Lung (tissue), 4 donors: ENCODE results near the gene CD300LG.

DNA sequence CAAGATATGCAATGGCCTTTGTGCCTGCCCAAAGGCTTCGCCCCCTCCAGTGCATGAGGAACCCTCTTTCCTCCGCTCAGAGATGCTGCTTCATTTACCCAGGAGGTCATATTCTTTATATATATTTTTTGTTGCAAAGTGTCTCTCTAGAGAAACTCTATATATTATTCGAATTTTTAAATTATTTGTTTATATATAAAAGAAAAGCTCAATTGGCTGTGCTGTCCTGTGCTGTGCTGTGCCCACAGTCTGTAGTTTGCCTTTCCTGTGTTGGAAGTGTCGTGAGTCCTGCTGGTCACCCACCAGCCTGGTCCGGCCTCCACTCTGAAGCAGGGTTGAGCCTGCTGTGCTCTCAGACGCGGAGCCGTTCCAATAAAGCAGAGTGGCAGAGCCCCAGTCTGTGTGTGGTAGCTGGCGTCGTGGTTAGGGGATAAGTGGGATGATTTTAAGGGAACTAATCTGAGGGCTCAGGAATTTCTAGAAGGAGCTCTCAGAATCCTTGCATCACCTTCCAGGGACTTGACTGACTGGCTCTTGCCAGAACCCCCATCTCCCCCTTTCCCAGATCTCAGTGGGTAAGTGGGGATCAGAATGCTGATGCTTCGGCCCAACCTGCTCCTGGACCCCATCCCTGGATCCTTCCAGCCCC is 17.4 kb downstream of the CNTNAP1 start:
- PRO-cap, result no peak
- RAMPAGE, long total RNA, result no peak
- RRBS, result no CpG with 5 or more reads among the region's 11 CpGs

GRCh38 chr17:42759782-42760405 is 1.1 kb upstream of the RAMP2 start:
- PRO-cap, result no peak
- RAMPAGE, long total RNA, result no peak
- RRBS, result 67% methylated on average over 1 of the region's 7 CpGs

DNA sequence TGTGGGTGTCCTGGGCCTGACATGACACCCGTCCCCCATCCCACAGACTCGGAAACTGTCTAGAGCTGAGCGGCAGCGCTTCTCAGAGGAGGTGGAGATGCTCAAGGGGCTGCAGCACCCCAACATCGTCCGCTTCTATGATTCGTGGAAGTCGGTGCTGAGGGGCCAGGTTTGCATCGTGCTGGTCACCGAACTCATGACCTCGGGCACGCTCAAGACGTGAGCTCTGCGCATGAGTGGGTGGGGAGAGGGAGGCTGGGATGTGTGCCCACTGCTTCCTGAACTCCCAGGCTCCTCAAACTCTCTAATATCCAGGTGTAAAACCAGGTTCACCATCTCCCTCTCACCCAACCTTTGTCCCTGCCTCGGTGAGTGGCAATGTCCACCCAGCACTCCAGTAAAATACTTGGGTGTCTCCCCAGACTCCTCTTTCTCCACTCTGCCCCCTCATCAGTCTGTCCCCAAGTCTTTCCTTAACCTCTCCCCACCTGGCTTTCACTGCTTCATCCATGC is 2.4 kb downstream of the WNK4 start:
- PRO-cap, result no peak
- RAMPAGE, long total RNA, result no peak
- RRBS, result no CpG with 5 or more reads among the region's 15 CpGs

DNA sequence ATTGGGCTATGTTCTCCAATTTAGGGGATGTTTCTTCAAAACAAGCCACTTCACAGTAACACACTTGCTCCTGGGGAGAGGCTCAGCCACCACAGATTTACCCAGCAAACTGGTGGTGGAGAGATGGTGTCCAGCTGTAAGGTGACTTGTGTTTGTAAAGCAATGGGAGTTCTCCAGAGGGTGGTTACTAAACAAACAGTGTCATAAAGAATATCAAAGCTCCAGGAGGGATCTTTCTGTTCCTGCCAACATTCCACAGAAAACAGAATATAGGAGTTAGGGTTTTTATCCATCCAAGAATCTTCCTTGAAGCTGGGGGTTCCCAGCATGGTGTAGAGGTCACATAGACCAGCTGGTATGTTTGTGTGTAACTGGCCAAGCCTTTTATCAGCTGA is 4.3 kb downstream of the CNTD1 start:
- PRO-cap, result no peak
- RAMPAGE, long total RNA, result no peak

GRCh38 chr17:42806718-42806959 is 8.0 kb downstream of the CNTD1 start:
- PRO-cap, result no peak
- RAMPAGE, long total RNA, result no peak
- RRBS, result no CpG with 5 or more reads among the region's 1 CpG

- PRO-cap, result no peak
- RAMPAGE, long total RNA, result no peak
- RRBS, result no CpG with 5 or more reads among the region's 8 CpGs
Observed at GRCh38 chr17:42856977-42858134, 6.4 kb downstream of the AOC3 start.

GRCh38 chr17:42865834-42866183 is 14.8 kb downstream of the AOC3 start:
- PRO-cap, result no peak
- RAMPAGE, long total RNA, result no peak
- RRBS, result no CpG with 5 or more reads among the region's 7 CpGs

DNA sequence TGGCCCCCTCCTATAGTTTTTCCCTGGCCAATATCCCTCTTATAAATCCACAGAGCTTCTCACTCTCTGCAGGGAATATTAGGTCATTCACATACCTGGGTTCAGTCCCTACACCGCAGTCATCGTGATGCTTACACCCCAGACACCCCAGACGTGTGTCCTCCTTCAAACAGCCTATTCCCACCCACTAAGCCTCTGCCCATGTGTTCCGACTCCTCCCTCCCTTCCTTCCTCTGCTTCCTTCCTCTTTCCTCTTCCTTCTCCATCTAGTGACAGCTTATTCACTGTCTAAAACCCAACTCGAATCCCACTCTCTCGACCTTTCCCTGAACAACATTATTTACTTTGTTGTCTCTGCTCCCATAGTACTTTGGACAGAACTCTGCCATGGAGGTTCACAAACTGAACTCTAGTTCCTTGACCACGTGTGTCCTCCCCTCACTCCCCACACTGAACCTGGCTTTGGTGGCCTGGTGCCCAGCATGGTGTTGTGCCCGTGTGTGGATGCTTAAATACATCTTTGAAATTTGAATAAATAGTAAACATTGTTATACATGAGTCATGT is 14.3 kb upstream of the G6PC1 start:
- PRO-cap, result no peak
- RAMPAGE, long total RNA, result no peak
- RRBS, result no CpG with 5 or more reads among the region's 8 CpGs

- PRO-cap, result no peak
- RAMPAGE, long total RNA, result no peak
- RRBS, result no CpG with 5 or more reads among the region's 11 CpGs
Observed at GRCh38 chr17:42894297-42894990, 6.2 kb upstream of the G6PC1 start.

DNA sequence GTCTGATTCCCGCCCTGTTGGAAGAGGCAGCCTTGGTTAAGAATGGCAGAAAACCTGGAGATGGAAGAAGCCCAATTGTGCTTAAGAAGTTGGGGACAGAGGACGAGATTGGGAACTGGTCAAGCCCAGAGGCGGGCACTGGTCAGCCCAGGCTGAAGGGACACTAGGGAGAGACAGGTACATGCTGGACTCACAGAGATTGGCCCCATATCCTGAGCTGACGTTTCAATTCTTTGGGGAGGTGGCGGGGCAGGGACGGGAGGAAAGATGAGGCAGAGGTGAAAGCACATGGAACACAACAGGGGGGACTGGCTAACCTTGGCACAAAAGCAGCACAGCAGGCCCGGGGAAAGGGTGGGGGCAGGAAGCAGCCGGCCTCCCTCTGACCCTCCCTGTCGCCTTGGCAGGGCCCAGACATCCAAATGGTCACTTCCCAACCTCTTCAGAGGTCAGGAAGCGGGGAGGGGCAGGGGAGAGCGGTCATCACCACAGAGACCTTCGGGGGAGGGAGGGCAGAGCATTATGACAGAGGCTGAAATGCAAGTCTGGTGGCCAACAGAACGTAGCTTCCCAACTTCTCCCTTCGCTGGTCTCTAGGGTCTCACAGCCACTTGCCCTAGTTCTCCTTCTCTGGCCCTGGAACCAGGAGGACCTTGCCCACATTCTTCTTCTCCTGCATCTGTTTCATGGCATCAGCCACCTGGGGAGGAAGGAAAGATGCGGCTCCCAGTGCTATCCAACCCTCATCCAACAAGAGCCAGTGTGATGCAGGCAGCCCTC is 6.5 kb downstream of the VAT1 start:
- PRO-cap, result no peak
- RAMPAGE, long total RNA, result no peak
- RRBS, result no CpG with 5 or more reads among the region's 15 CpGs

DNA sequence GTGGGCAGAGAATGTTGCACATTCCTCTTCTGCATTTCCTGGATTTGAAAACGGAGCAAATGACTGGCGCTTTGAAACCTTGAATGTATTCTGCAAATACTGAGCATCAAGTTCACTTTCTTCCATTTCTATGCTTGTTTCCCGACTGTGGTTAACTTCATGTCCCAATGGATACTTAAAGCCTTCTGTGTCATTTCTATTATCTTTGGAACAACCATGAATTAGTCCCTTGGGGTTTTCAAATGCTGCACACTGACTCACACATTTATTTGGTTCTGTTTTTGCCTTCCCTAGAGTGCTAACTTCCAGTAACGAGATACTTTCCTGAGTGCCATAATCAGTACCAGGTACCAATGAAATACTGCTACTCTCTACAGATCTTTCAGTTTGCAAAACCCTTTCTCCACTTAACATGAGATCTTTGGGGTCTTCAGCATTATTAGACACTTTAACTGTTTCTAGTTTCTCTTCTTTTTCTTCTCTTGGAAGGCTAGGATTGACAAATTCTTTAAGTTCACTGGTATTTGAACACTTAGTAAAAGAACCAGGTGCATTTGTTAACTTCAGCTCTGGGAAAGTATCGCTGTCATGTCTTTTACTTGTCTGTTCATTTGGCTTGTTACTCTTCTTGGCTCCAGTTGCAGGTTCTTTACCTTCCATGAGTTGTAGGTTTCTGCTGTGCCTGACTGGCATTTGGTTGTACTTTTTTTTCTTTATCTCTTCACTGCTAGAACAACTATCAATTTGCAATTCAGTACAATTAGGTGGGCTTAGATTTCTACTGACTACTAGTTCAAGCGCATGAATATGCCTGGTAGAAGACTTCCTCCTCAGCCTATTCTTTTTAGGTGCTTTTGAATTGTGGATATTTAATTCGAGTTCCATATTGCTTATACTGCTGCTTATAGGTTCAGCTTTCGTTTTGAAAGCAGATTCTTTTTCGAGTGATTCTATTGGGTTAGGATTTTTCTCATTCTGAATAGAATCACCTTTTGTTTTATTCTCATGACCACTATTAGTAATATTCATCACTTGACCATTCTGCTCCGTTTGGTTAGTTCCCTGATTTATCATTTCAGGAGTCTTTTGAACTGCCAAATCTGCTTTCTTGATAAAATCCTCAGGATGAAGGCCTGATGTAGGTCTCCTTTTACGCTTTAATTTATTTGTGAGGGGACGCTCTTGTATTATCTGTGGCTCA is 31.9 kb downstream of the BRCA1 start:
- PRO-cap, result no peak
- RAMPAGE, long total RNA, result no peak
- RRBS, result no CpG with 5 or more reads among the region's 12 CpGs

- PRO-cap, result no peak
- RAMPAGE, long total RNA, result no peak
- RRBS, result no CpG with 5 or more reads among the region's 3 CpGs
Observed at GRCh38 chr17:43176093-43176685, 5.2 kb downstream of the NBR1 start.

GRCh38 chr17:43241611-43241810 is 13.1 kb upstream of the CCDC200 start:
- PRO-cap, result no peak
- RAMPAGE, long total RNA, result no peak
- RRBS, result no CpG with 5 or more reads among the region's 20 CpGs

GRCh38 chr17:43350959-43351504 is 47.8 kb upstream of the ARL4D start:
- PRO-cap, result no peak
- RAMPAGE, long total RNA, result no peak
- RRBS, result no CpG with 5 or more reads among the region's 10 CpGs

- PRO-cap, result no peak
- RAMPAGE, long total RNA, result no peak
- RRBS, result no CpG with 5 or more reads among the region's 16 CpGs
Observed at GRCh38 chr17:43359591-43360207, 39.1 kb upstream of the ARL4D start.

GRCh38 chr17:43431683-43432300 is 33.0 kb downstream of the ARL4D start:
- PRO-cap, result no peak
- RAMPAGE, long total RNA, result no peak
- RRBS, result no CpG with 5 or more reads among the region's 6 CpGs

- PRO-cap, result no peak
- RAMPAGE, long total RNA, result no peak
- RRBS, result no CpG with 5 or more reads among the region's 9 CpGs
Observed at GRCh38 chr17:43444620-43445451, 38.9 kb upstream of the DHX8 start.

GRCh38 chr17:43449611-43450267 is 34.0 kb upstream of the DHX8 start:
- PRO-cap, result no peak
- RAMPAGE, long total RNA, result no peak
- RRBS, result no CpG with 5 or more reads among the region's 5 CpGs

DNA sequence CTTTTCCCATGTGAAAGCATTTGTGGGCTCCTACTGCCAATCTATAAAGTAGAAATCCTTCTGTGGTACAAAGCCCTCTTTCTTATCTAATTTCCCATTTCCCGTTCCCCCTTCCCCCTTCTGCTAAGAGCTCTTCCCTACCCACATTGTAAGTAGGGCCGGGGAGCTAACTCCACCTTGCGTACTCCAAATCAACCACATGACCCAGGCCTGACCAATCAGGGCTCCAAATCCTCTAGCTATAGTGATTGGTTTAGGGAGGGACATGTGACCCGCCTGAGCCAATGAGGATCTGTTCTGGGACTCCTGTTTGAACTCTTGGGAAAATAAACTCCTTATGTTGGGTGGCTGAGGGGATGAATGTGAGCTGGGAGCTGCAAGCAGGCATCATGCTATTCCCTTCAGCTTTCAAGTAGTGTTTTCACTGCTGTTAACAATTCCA is 40.9 kb upstream of the MEOX1 start:
- PRO-cap, result no peak
- RAMPAGE, long total RNA, result no peak
- RRBS, result no CpG with 5 or more reads among the region's 4 CpGs

GRCh38 chr17:43846818-43847592 is at the start of gene CD300LG:
Gene CD300LG (plus strand): TSS chr17:43847176.
- PRO-cap, result no peak
- RAMPAGE, long total RNA, result no peak
- RRBS, result no CpG with 5 or more reads among the region's 27 CpGs